HCT116 (cell line): ENCODE measurements around a stretch of chr2.

- RRBS = no CpG with 5 or more reads among the region's 2 CpGs
These were observed 53.2 kb upstream of the GPR75 start for GRCh38 chr2:53912731-53913589.

GRCh38 chr2:53997738-53998410, 27.0 kb downstream of the ACYP2 start:
- RRBS = no CpG with 5 or more reads among the region's 3 CpGs

DNA sequence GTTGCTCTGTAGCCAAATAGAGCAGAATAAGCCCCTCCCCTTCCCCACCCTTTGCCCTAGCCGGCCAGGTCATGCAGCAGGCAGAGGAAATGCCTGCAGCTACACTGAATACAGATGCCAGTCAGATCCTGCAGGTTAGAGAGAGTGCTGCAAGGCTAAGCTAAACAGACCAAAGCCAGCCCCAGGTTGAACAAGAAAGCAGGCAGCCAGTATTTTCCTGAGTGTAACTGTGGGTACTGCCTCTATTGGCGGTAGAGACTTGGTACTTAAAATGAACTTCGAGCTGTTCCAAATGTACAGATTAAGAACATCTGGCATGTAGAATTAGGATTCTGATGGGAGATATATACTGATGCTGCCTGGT, 132.9 kb downstream of the ACYP2 start:
- RRBS = no CpG with 5 or more reads among the region's 3 CpGs

- RRBS = 3% methylated on average over 23 of the region's 62 CpGs
These were observed 140.7 kb downstream of the TSPYL6 start for GRCh38 chr2:54114824-54116200.

DNA sequence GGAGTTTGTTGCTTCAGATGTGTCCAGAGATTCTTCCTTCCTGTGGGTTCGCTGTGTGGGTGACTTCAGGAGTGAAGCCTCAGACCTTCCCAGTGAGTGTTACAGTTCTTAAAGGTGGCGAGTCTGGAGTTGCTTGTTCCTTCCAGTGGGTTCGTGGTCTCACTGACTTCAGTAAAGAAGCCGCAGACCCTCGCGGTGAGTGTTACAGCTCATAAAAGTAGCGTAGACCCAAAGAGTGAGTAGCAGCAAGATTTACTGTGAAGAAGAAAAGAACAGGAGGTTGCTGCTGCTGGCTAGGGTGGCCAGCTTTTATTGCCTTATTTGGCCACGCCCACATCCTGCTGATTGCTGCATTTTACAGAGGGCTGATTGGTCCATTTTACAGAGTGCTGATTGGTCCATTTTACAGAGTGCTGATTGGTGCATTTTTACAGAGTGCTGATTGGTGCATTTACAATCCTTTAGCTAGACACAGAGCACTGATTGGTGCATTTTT, 34.0 kb upstream of the SPTBN1 start:
- RRBS = no CpG with 5 or more reads among the region's 8 CpGs

DNA sequence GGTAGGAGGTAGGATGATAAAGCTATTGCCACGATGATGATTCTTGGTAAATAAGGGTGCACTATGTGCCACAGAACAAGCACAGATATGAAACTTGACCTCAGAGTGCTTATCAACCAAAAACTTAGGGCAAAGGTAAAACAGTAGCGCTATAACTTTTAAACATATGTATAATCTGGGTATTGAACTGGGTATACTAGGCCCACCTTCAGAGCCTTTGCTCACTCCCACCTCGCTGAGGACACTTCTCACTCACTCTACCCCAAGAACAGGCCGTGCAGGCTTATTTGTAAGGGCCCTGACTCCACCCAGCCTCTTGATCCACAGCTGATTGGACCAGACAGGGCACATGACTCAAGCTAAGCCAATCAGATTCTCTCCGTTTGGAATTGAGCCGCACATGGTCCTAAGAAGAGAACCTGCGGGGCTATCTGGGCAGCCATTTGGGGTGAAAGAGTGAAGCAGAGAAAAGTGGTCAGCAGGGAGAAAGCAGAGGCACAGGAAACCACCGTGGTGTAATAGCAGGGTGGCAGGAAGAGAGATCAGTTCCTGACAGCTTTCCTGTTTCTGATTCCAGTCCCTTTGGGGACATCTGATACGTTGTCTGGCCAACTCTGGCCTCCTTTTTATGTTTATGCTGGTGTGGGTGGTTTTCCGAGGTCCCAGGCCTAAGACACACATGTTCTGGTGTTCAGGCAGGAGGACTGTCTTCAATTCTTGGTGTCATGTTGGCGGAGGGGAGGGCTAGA, 26.4 kb upstream of the SPTBN1 start:
- RRBS = no CpG with 5 or more reads among the region's 11 CpGs

DNA sequence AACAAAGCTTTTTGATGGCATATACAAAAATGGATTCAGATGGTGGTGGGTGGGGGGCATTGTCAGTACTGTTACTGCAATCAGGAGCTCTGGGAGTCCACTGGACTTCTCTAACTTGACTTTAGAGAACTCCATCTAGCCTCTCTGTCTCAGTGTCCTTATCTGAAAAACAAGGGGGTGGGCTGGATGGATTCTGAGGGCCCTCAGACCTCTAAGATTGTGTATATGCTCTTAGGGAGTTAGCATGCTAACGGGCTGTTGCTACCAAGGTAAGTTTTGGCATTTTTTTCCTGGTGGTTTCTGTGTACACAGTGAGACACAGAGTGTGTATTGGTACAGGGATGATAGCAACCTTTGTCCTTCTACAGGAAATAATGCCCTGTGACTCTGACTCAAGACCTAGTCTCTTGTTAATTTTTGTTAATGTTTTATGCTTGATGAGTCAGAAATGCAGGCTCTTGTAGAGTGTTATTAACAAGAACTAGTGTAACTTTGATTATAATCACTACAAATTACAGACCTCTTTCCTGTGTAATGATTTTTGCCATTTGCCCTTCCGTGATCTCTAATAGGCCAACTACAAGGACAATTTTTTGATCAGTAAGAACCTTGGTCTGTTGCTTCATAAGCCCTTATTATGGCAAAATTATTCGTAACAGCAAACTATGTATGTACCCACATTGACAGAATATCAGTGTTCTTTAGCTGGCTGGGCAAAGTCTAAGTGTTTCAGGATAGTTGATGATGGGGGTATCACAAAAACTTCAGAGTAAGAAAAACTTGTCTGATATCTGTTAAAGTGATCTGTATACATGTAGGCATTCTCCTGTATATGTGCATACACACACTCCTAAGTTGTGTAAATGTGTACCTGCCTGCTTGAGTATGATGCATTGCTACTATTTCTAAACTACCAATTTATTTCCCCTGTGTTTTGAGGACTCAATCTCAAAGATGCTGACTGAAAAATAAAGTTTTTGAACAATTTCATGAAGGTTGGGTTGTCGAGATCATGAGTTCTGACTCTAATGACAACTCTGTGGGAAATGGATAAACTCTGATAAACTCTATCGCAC, 89.8 kb downstream of the SPTBN1 start:
- RRBS = no CpG with 5 or more reads among the region's 5 CpGs

- RRBS = no CpG with 5 or more reads among the region's 9 CpGs
These were observed 103.4 kb downstream of the SPTBN1 start for GRCh38 chr2:54559358-54560110.

DNA sequence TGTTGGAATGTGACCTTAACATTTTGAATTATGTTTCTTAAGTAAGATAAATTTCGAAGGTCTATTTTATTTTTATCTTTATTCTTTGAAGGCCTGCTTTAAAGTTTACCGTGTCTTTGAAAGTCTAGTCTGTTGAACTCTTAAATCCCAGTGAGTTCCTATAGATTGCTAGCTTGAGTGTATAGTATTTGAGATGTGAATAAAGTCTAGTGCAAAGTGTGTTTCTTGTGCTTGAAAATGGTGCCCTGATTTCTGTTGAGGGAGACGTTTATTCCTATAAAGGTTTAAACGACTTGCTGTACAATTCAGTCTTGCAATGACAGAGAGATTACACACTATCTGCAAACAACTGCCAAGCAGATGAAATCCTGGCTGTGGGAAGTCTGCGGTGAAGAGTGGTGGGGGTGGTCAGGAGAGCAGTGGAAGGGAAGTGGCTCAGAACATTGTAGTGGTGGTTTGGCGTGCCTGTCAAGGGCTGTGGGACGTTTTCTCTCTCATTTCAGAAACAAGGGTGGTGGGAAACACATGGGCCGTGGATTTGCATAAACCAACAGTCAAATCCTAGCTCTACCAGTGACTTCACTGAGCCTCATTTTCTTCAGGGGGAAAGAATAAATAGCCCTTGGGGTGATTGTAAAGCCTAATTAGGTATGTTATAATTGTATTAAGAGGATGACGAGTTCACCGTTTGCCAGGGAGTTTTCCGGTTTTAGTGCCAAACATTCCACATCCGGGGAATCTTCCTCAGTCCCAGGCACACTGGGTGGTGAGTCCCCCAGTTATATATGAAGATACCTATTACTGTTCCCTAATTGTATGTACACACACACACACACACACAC, 114.8 kb downstream of the SPTBN1 start:
- RRBS = no CpG with 5 or more reads among the region's 12 CpGs

- RRBS = no CpG with 5 or more reads among the region's 14 CpGs
These were observed 118.2 kb downstream of the SPTBN1 start for GRCh38 chr2:54573909-54575121.

DNA sequence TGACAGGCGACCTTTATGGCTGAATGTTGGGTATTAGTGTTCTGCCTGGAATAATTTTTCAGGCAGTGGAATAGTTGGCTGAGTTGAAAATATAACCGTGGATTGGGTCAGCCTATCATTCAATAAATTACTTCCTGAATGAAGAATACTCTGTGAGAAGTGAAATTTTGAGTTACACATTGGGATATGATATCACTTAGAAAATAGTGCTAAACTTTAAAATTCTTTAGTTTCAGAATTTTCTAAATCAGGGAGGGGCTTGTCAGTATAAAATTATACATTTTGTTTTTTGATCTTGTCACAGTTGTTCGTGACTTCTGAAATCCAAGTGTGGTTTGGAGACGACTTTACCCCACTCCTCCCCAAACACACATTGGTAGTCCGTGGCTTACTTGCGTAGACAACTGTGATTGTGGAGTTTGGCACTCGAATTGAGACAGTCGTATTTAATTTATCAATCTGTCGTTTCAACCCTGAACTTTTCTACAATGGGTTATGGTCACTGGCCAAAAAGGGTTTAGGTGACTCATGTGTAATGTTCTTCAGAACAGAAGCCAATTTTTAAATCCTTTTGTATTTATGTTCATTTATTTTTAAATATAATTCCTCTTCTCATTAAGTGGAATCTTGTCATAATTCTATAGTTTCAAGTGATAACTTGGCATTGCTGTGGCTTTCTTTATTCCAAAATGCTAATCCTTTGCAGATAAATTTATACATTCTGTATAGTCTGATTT, 129.8 kb downstream of the SPTBN1 start:
- RRBS = no CpG with 5 or more reads among the region's 9 CpGs

DNA sequence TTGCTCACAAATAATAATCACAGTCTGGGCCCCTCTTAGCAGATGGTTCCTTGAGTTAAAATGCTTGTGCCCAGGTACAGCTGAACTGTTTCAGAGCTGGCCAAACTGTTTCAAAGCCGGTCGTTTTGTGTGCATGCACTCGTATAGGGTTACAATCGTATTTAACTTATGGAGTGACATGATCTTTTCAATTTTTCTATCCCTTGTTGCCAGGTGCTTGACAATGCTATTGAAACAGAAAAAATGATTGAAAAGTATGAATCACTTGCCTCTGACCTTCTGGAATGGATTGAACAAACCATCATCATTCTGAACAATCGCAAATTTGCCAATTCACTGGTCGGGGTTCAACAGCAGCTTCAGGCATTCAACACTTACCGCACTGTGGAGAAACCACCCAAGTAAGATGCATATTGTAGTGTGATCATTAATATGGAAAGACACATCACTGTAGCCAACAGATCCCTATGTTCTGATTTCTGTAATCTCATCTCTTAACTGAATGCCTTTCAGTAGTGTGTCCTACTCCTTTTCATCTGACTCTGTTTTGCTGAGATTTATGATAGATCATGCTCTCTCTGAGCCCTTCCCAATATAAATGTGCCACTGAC, 101.3 kb upstream of the EML6 start:
- RRBS = no CpG with 5 or more reads among the region's 7 CpGs

DNA sequence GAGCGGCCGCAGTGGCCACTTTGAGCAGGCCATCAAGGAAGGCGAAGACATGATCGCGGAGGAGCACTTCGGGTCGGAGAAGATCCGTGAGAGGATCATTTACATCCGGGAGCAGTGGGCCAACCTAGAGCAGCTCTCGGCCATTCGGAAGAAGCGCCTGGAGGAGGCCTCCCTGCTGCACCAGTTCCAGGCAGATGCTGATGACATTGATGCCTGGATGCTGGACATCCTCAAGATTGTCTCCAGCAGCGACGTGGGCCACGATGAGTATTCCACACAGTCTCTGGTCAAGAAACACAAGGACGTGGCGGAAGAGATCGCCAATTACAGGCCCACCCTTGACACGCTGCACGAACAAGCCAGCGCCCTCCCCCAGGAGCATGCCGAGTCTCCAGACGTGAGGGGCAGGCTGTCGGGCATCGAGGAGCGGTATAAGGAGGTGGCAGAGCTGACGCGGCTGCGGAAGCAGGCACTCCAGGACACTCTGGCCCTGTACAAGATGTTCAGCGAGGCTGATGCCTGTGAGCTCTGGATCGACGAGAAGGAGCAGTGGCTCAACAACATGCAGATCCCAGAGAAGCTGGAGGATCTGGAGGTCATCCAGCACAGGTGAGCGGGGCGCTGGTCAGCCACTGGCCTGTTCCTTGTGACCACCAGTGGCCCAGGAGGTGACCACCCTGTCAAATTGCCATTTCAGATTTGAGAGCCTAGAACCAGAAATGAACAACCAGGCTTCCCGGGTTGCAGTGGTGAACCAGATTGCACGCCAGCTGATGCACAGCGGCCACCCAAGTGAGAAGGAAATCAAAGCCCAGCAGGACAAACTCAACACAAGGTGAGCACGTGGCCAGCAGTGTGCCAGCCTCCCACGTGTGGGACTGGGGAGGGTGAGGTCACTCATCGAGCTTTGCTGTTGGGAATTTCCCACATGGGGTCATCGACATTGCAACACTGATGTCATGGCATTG, 94.0 kb upstream of the EML6 start:
- RRBS = no CpG with 5 or more reads among the region's 41 CpGs

DNA sequence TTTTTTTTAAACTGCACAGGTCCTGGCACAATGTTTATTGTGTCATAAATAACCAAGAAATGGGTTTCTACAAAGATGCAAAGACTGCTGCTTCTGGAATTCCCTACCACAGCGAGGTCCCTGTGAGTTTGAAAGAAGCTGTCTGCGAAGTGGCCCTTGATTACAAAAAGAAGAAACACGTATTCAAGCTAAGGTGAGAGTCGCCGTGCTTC, 57.7 kb upstream of the EML6 start:
- RRBS = no CpG with 5 or more reads among the region's 5 CpGs

DNA sequence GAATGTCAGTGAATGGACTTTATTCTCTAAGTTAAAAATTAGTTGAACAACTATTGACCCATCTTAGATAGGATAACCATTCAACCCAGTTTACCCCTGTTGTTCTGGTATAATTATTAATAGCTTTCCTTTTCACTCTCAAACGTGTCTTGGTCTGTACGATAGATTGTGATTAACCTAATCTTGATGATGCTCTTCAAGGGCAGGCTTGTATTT, 148.9 kb downstream of the RTN4 start:
- RRBS = no CpG with 5 or more reads among the region's 2 CpGs

GRCh38 chr2:54960092-54960526, 90.1 kb downstream of the RTN4 start:
- RRBS = no CpG with 5 or more reads among the region's 8 CpGs

GRCh38 chr2:55102142-55102751, 52.0 kb upstream of the RTN4 start:
- RRBS = no CpG with 5 or more reads among the region's 4 CpGs

GRCh38 chr2:55108254-55108818, 58.1 kb upstream of the RTN4 start:
- RRBS = no CpG with 5 or more reads among the region's 3 CpGs

DNA sequence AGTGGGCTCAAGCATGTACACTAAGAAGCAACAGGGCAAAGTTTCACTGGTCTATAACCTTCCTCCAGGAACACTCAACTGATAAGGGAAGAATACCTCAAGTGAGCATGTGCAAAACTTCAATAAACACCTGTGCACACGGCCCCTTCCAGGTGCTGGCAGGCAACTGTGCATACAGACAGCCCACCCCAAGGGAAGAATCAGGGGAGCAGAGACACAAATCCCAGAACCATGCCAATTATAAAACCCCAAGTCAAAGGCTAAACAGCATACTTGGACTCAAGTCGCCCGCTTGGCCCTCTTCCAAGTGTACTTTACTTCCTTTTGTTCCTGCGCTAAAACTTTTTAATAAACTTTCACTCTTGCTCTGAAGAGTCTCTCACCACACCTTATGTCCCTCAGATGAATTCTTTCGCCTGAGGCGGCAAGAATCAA, 85.9 kb upstream of the RTN4 start:
- RRBS = no CpG with 5 or more reads among the region's 6 CpGs

DNA sequence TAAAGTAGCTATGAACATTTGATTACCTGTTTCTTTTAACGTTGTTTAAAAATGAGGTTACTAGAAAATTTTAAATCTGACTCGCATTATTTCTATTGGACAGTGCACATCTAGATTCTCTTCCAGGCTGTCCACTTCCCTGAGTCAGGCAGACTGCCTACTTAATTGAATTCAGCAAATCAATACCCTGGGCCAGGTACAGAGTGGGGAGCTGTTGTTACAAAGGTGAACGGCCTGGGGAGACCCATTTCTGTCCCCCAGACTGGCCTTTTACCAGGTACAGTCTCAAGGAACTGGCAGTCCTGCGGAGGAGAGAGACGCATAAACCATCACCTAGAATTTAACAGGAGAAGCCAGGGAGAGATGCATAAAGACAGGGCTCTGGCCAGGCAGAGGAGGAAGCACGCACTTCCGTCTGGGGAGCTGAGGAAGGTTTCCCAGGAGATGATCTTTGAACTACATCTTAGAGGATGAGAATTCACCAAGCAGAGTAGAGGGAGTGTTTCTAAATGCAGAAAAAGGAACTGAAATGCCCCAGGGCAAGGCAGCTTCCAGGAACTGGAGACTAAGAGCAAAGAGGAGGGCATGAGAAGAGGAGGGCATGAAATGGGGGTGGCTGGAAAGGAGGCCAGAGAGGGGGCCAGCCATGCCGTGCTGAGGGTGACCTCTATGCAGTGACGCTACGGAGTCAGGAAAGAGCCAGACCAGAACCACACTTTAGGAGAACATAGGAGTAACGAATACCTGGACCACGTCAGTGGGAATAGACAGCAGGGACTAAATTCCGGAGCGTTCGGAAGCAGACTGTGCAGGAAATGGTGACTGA, 86.7 kb upstream of the RTN4 start:
- RRBS = no CpG with 5 or more reads among the region's 15 CpGs